Skeletal muscle tissue (tissue), 7 donors: ENCODE measurements around a stretch of chr5.

DNA sequence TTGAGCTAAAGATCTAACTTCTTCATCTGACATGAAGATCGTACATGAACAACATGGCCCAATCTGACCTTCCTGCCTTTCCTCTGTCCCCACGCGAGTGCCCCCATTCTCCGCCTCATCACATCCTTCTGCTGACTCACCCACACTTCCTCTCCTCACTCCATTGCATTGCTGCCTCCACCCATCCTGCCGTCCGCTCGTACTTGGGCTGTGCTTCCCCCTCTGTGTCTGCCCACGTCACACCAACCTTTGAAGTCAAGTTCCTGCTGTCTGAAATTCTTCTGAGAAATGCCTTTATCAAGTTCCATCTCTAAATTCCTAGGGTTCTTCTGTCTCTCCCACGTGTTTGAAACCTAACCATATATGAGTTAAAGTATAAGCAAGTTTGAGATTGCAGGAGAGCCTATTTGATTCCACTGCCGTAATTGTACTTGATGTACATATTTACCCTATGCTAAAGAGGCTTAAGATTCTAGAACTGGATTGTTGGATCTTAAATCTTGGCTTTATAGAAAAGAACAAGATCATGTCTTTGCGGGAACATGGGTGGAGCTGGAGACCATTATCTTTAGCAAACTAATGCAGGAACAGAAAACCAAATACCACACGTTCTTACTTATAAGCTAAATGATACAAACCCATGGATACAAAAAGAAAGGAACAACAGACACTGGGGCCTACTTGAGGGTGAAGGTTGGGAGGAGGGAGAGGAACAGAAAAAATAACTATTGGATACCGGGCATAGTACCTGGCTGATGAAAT is 18.1 kb upstream of the STARD4 start:
- PRO-cap, 3 experiments = no peak in any of the 3 experiments
- RAMPAGE, long total RNA = no peak
- RRBS, 2 experiments = no CpG with 5 or more reads among the region's 13 CpGs

- PRO-cap, 3 experiments = no peak in any of the 3 experiments
- RAMPAGE, long total RNA = no peak
- RRBS, 2 experiments = no CpG with 5 or more reads among the region's 1 CpG
These were observed 120.2 kb upstream of the STARD4 start for GRCh38 chr5:111632616-111632815.

- PRO-cap, 3 experiments = no peak in any of the 3 experiments
- RAMPAGE, long total RNA = no peak
- RRBS, 2 experiments = no CpG with 5 or more reads among the region's 3 CpGs
These were observed 53.4 kb downstream of the NREP start for GRCh38 chr5:111703641-111704045.

DNA sequence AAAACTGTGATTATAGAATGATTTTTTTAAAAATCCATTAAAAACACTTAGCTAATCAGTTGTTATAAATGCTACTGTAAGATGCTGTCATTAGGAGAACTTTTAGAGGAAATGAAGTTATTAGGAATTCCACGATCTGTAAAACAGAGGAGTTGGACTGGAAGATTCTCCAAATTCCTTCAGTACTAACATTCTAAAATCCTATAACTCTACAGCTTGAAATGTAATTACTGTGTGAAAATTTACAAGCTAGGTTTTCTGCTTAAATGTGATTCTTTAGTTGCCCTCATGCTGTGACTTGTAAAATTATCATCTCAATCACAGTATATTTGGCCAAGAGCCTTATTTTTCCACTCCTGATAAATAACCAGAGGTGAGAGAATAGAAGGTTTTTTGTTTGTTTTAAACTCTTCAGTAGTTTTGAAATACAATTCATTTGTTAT is 14.9 kb upstream of the NREP start:
- PRO-cap, 3 experiments = no peak in any of the 3 experiments
- RAMPAGE, long total RNA = no peak
- RRBS, 2 experiments = no CpG with 5 or more reads among the region's 1 CpG

DNA sequence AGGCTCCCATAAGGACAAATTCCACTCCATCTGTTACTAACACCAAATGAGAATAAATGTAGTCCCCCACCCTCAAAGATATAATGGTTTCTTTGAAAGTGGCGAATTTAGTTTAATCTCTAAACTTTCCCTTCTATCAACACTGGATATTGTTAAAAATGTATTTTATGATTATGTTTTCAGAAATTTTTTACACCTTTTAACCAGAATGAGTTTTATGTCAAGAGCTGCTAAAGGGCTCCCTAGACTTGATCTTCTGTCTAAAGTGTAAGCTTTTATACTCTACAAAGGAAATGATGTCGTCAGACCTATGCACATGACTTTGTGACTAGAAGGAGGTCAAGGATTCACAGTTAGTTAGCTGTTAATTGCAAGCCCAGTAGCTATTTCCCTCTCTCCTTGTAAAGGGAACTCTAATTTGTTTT is 173.3 kb upstream of the NREP start:
- PRO-cap, 3 experiments = no peak in any of the 3 experiments
- RAMPAGE, long total RNA = no peak
- RRBS, 2 experiments = no CpG with 5 or more reads among the region's 2 CpGs

- PRO-cap, 3 experiments = no peak in any of the 3 experiments
- RAMPAGE, long total RNA = no peak
- RRBS, 2 experiments = no CpG with 5 or more reads among the region's 7 CpGs
These were observed 222.7 kb downstream of the EPB41L4A start for GRCh38 chr5:112195988-112197185.

DNA sequence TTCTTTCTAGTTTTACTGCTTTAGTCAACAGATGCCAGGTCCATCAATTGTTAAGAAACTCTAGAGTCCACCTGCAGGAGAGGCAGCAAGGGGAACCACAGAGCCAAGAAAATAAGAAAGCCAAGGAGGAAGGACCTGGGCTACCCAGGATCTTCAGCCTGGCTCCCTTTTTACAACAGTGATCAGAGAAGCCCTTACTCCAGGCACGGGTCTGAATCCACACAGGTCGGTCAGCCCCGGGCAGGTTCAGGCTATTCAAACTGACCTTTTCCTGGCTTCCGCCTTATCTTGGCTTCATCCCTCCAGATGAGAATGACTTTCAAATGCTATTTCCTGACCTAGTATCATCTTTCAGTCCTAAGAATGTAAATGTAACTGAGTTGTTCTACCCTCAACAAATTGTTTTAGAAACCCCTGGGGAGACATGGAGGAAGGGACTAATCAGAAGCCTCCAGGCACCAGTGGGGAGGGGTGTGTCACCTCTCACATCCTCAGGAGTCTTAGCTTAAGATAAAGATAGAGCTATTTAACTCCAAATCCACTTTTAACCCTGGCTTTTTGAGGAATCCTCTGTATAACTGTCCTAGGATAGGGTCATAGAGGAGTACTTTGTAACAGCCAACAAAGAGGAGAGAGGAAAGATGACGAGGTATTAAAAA is 213.2 kb downstream of the EPB41L4A start:
- PRO-cap, 3 experiments = no peak in any of the 3 experiments
- RAMPAGE, long total RNA = no peak
- RRBS, 2 experiments = no CpG with 5 or more reads among the region's 5 CpGs

- PRO-cap, 3 experiments = no peak in any of the 3 experiments
- RAMPAGE, long total RNA = no peak
- RRBS, 2 experiments = no CpG with 5 or more reads among the region's 2 CpGs
These were observed 160.0 kb downstream of the EPB41L4A start for GRCh38 chr5:112258872-112259614.

GRCh38 chr5:112347692-112348343 is 71.3 kb downstream of the EPB41L4A start:
- PRO-cap, 3 experiments = no peak in any of the 3 experiments
- RAMPAGE, long total RNA = no peak
- RRBS, 2 experiments = no CpG with 5 or more reads among the region's 5 CpGs

GRCh38 chr5:112399570-112400055 is 19.5 kb downstream of the EPB41L4A start:
- PRO-cap, 3 experiments = no peak in any of the 3 experiments
- RAMPAGE, long total RNA = no peak
- RRBS, 2 experiments = no CpG with 5 or more reads among the region's 3 CpGs

DNA sequence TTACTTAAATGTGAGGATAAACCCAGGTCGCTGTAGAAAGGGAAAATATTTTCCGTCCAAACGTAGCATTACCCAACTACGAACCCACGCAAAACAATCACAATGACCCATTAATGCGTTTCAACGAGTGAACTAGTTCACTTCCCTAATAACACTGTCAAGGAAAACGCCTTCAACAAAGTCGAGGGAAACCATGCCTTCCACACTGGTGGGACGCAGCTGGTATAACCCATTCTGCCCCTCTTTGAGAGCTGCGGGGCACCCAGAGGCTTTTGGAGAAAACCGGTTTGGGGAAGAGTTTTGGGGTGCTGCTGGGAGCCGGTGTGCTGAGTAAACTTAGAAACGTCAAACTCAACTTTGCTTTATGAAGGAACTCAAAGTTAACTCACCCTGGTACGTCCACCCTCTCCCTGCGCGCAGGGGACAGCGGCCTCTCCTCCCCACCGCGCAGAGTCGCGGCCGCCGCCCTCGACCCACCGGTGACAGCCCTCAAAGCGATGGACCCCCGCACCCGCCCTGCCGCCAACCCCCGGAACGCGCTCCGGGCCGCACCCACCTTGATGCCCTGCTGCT is 606 bp downstream of the EPB41L4A start:
- PRO-cap, 3 experiments = no peak in any of the 3 experiments
- RAMPAGE, long total RNA = no peak
- RRBS, 2 experiments = 2 to 4% methylated on average over 8 of the region's 35 CpGs

DNA sequence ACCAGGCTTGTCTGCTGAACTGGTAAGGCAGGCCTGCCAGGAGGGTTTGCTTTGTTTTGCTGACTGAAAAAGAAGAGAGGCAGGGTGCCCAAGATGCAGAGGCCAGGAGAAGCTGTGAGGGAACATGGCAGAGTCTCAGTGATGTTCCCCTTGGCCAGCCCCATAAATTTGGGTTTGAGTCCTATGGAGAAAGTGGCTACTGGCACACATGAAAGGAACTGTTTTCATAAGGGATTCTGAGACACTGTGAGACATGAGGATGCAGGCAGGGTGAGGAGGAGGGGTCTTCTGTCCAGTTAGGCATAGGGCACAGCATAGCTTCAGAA is 60.5 kb upstream of the EPB41L4A start:
- PRO-cap, 3 experiments = no peak in any of the 3 experiments
- RAMPAGE, long total RNA = no peak

GRCh38 chr5:112878160-112878815 is 17.2 kb downstream of the SRP19 start:
- PRO-cap, 3 experiments = no peak in any of the 3 experiments
- RAMPAGE, long total RNA = no peak
- RRBS, 2 experiments = no CpG with 5 or more reads among the region's 3 CpGs

DNA sequence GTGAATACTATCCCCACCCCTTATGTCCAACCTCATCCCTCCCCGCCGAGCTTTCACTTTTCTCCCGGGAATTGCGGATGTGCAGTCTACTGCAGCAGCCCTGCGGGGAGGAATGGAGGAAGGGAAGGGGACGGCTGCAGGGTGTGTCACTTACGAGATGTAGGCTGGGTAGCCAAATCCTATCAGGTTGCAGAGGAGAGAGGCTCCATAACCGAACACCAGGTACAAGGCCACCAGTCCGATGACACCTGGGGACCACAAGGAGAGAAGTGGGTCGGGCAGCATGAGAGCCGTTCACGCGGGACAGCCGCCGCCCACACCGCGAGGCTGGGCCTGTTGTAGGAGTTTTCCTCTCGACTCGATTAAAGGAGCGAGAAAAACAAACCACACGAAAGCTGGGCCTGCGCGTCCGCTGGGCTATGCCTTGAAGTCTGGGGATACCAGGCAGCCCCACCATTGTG is 988 bp downstream of the REEP5 start:
- PRO-cap, 3 experiments = peak in 3 of 3 experiments; most common plus-strand start position 112 of the sequence (in 2)
- RAMPAGE, long total RNA = no peak
- RRBS, 2 experiments = no CpG with 5 or more reads among the region's 24 CpGs

DNA sequence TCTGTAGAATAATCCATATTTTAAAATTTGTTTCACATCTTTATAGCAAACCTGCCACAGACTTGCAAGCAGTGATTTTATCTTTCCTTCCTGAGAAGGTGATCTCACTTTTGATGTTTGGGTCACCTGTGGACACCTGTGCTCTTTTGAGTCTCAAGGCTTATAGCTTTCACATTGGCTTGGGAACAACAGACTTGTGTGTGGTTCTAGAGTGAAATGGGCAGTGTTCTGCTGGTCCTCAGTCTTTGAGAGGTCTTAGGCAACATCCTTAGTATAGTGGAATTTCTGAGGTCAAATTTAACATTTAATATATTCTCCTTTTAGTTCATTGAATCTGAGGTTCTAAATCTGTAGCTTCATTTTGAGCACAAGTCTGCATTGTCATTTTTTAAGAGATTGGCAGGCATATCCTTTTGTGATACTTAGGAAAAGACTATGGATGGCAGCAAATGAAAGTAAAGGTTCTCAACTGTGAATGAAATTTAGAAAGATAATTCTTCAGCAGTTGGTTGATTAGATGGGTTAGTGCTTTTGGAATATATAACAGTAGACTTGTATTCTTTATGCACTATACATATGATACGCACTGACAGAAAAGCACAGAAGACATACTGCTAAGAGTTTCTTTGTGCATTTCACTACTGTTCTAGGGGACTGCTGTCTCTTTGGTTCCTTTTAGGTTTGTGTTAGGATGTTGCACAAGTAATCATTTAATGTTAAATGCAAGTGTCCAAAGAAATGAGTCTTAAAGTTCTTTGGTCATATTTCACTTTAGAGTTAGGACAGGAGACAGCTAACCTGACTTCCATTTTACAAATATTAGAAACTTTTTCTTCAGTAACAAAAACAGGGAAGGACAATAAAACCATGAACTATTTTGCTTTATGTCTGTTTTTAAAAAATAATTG is 42.4 kb downstream of the DCP2 start:
- PRO-cap, 3 experiments = no peak in any of the 3 experiments
- RAMPAGE, long total RNA = no peak
- RRBS, 2 experiments = no CpG with 5 or more reads among the region's 1 CpG

- PRO-cap, 3 experiments = no peak in any of the 3 experiments
- RAMPAGE, long total RNA = no peak
- RRBS, 2 experiments = no CpG with 5 or more reads among the region's 6 CpGs
These were observed 47.3 kb downstream of the DCP2 start for GRCh38 chr5:113023861-113024423.

- PRO-cap, 3 experiments = no peak in any of the 3 experiments
- RAMPAGE, long total RNA = no peak
- RRBS, 2 experiments = no CpG with 5 or more reads among the region's 2 CpGs
These were observed 173.4 kb downstream of the DCP2 start for GRCh38 chr5:113149696-113150613.

DNA sequence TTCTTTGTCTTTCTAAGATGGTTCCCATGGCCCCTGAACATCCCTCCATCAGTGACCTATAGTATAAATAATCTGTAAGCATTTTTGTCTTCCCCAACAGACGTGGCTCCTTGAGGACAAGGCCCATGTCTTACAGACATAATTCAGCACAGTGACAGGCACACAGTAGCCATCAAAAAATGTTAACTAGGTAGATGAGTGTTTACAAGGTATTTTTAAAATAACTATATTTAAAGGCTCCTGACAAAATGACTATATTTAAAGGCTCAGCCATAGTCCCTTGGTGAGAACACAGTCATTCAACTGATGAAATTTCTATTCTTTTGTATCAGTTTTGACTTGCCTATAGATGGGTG is 218.4 kb downstream of the TSSK1B start:
- PRO-cap, 3 experiments = no peak in any of the 3 experiments
- RAMPAGE, long total RNA = no peak
- RRBS, 2 experiments = no CpG with 5 or more reads among the region's 1 CpG

- PRO-cap, 3 experiments = no peak in any of the 3 experiments
- RAMPAGE, long total RNA = no peak
- RRBS, 2 experiments = no CpG with 5 or more reads among the region's 3 CpGs
These were observed 104.8 kb downstream of the TSSK1B start for GRCh38 chr5:113329918-113330508.

DNA sequence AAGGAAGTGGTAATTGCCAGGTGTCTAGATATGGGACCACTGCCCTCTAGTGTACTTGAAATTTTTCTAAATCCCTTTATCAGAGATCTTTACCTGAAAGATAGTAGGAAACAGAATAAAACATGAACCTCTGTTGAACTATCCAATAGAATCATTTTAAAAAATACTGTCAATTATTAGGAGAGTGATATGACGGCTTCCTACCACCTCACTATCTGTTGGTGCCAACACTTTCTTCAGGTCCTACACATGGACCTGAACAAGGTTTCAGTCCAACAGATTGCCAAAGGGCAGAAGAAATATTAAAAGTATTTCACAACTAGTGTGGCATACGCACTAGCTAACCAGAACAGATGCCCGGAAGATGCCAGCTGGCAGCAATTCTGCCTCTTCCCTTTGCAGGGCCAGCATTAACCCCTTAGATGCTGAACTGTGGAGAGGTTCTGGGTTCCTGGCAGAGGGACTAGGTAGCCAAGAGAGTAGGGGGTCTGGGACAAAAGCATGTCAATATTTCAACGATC is 104.0 kb downstream of the TSSK1B start:
- PRO-cap, 3 experiments = no peak in any of the 3 experiments
- RAMPAGE, long total RNA = no peak
- RRBS, 2 experiments = no CpG with 5 or more reads among the region's 4 CpGs